GM19239 (cell line): ENCODE results near the gene P3H3.

DNA sequence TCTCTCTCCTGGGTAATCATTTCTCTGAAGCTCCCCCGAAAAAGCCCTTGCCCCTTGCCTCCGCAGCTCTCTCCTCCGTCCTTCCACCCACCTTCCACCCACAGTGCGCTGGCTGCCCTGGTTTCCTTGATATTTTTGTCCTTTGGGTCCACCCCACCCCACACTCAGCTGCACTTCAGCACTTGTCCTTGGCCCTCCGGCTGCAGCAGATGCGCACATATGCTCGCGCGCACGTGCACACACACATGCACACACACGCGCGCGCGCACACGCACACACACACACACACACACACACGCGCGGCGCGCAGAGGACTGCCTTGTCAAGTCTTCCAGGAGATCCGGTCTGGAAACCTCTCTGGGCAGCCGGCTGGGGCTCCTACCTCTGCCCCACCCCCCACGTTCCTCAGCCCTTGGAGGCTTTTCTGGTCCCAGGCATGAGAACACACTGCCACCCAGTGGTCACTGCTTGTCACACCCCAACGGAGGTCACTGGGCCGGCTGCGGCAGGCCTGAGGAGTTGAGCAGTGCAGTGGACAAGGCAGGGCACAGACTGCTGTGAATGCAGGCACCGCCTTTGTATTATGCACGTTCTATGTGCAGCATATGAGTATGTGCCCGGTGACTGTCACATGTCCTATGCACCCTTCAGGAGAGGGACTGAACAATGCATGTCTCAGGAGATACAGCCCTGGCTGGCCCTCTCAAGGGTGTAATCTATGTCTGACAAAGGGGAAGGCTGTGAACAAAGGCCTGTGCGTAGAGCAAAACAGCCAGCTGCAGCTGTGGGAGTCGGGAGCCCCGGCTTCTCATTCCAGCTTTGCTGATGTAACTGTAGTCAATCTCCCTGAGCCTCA lies 6.6 kb downstream of the LAG3 start:
- RRBS, result no CpG with 5 or more reads among the region's 33 CpGs

DNA sequence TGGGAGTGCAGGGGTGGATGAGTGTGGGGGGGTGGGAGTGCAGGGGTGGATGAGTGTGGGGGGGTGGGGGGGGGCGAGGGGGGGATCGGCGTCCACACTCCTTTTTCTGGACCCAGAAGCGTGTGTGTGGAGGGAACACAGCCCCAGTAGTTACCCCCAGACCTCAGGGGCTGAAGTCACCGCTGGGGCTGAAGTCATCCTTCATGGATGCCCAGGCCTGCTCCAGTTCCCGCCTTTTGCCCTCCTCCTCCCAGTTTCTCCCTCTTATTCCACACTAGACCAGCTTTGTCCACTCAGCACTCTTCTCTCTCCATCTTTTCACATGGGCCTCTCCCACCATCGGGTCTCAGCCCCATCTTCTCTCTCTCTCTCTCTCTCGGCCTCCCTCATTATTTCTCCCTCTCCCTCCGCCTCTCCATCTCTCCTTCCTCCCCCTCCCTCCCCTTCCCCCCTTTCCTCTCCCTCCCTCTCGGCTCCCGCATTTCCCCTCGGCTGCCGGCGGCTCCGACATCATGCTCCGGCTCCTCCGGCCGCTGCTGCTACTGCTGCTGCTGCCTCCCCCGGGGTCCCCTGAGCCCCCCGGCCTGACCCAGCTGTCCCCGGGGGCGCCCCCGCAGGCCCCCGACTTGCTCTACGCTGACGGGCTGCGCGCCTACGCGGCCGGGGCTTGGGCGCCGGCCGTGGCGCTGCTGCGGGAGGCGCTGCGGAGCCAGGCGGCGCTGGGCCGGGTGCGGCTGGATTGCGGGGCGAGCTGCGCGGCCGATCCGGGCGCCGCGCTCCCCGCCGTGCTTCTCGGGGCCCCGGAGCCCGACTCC lies at the start of gene P3H3:
P3H3 (plus strand) TSS at position 479 of the 815 bp plus-strand sequence.
- RRBS, result 2% methylated on average over 34 of the region's 56 CpGs

- RRBS, result no CpG with 5 or more reads among the region's 19 CpGs
These were observed 2.9 kb upstream of the GNB3 start for GRCh38 chr12:6837716-6838235.

- RRBS, result no CpG with 5 or more reads among the region's 16 CpGs
These were observed 1.5 kb downstream of the TPI1 start for GRCh38 chr12:6868466-6869513.

- RRBS, result no CpG with 5 or more reads among the region's 13 CpGs
These were observed 2.3 kb downstream of the TPI1 start for GRCh38 chr12:6869514-6870195.

DNA sequence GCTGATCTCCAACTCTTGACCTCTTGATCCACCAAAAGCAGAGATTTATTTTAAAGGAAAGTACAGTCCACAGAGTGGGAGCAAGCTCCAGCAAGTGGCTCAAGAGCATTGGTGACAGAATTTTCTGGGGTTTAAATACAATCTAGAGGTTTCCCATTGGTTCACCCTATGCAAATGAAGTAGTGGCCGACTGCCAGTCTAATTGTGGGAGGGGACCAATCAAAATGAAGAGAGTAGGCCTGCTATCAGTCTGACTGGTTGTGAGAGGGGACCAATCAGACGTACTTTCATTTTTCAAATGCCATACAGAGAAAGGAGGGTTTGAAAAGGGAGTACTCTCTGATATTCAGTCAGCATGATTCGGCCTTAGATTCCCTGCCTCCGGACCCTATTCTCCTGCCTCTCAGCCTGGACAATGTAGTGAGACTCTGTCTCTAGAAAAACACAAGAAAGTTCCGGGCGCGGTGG lies 3.8 kb upstream of the LRRC23 start:
- RRBS, result no CpG with 5 or more reads among the region's 7 CpGs

DNA sequence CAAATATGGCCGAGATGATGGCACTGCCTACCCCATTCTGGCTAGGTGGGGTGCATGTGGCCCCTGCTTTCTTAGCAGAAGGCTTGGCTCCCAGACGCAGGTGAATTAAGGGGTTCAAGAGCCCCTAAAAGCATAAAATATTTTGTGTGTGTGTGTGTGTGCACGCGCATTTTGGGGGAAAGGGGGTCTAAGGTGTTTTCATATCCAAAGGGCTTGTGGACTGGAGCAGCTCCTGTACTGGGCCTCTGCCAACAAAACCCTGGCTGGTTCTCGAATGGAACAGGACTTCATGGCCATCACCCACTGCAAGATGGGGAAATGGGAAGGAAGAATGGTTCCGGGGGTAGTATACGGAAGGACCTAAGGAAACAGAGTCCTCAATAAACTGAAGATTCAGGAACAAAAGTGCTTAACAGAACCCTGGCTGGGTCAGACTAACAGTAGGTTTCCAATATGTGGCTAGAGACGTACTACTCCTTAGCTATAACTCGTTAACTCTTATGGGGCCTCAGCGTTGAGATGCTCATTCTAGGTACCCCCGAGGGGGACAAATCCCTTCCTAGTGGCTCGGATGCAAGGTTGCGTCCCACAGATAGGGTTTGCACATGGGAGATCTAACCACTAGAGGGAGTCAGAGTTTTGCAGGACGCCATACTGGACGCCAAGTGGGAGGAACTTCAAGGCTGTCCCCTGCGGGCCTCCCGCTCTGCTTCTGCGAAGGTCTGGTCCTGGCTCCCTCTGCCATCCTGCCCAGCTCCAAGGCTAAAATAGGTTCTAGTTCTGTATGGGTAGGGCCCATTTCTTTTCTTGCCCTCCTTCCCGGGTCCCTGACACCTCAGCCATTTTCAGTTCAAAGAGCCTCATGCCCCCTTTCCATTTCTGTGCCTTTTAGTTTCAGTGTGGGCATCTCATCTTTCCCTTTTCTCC lies 3.7 kb upstream of the ATN1 start:
- RRBS, result no CpG with 5 or more reads among the region's 19 CpGs

GRCh38 chr12:6925321-6925822 lies 2.4 kb upstream of the ATN1 start:
- RRBS, result no CpG with 5 or more reads among the region's 2 CpGs

- RRBS, result no CpG with 5 or more reads among the region's 36 CpGs
These were observed 2.4 kb downstream of the C12orf57 start for GRCh38 chr12:6945868-6947023.

- RRBS, result 69% methylated on average over 5 of the region's 27 CpGs
These were observed 8.9 kb downstream of the PTPN6 start for GRCh38 chr12:6959855-6960617.

DNA sequence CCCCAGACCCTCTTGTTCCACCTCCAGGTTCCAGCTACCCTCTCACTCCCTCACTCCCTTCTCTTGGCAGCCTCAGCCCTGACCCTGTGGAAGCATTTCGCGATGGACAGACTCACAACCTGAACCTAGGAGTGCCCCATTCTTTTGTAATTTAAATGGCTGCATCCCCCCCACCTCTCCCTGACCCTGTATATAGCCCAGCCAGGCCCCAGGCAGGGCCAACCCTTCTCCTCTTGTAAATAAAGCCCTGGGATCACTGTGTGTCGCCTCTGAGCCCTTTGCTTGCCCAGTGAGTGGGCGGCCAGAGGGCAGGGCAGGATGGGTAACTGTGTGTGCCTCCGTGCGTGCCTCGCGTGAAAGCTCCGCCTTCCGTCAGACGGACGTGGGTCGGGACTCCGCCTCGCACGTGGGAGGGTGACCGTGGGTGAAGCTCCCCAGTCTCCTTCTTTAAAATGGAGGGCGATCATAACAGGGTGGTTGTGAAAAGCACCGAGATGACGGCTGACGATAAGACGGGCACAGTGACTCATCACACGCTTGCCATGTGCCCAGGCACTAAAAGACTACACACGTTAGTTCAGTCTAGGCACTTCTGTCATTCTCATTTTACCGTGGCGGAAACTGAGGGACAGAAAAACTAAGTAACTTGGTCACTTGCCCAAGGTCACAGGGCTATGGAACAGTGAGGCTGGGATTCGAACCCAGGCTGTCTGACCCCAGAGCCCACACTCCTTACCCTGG lies 9.2 kb downstream of the PHB2 start:
- RRBS, result no CpG with 5 or more reads among the region's 27 CpGs

DNA sequence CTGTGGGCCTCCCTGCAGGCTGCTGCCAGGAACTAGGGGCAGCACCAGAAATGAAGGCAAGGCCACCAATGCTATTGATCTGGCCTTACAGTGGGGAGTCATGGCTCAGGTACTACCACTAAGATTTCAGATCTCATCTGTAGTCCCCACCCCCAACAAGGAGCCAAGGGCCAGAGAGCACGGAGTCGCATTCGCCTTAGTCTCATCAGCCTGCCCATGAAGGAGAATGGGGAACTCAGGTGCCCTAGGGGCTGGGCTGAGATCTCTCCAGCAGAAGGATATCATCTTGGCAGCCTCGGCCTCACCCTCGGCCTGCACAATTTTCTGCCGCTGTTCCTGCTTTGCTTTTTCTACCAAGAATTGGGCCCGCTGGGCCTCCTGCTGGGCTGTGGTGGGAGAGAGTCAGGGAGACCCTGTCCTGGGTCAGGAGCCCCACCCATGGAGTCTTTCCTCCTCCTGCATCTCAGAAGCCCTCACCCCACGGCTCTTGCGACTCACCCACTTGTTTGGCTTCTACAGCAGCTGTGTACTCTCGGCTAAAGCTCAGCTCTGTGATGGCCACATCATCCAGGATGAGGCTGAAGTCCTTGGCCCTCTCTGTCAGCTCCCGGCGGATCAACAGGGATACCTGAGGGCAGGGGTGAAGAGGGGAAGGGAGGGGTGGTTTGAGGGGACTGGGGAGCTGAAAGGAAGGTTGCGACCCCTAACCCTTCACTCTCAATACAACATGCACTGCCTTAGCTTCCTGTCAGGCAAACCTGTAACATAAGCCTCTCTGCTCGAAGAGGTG lies 2.9 kb downstream of the PHB2 start:
- RRBS, result no CpG with 5 or more reads among the region's 14 CpGs

- RRBS, result no CpG with 5 or more reads among the region's 10 CpGs
These were observed 8.0 kb downstream of the EMG1 start for GRCh38 chr12:6978429-6979341.

- RRBS, result no CpG with 5 or more reads among the region's 6 CpGs
These were observed 22.4 kb downstream of the LPCAT3 start for GRCh38 chr12:6995584-6996522.

GRCh38 chr12:7107883-7109014 lies 765 bp downstream of the C1RL start:
- RRBS, result 5% methylated on average over 15 of the region's 35 CpGs

- RRBS, result no CpG with 5 or more reads among the region's 5 CpGs
These were observed 3.0 kb upstream of the C1RL start for GRCh38 chr12:7111957-7112507.

GRCh38 chr12:7123694-7124271 lies 4.9 kb downstream of the RBP5 start:
- RRBS, result no CpG with 5 or more reads among the region's 9 CpGs

GRCh38 chr12:7433162-7433730 lies 10.7 kb downstream of the CD163L1 start:
- RRBS, result no CpG with 5 or more reads among the region's 6 CpGs

GRCh38 chr12:7557160-7557864 lies 53.7 kb upstream of the CD163 start:
- RRBS, result no CpG with 5 or more reads among the region's 3 CpGs

DNA sequence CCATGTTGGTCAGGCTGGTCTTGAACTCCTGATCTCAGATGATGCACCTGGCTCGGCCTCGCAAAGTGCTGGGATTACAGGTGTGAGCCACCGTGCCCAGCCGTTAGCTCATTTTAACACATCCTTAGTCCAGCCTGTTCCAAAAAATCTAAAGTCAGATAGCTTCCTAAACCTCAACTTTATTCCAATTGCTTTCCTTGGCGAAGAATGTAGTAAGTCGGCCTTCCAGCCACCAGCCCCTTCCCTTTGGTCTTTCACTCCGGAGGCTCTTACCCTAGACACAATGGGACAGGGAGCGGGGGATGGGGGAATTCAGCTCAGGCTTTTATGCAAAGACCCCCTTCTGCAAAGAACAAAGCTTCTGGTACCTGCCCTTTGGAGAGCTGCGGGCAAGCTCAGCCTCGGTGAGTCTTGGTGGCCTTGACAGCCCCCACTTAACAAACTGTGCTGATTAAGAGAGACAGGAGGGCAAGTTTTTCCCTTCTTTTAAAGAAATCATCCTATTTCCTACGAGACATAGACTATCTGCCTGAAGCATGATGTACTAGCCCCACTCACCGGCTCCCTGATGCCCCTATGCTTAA lies 1.7 kb upstream of the NANOG start:
- RRBS, result no CpG with 5 or more reads among the region's 12 CpGs